A375 (cell line): ENCODE data around the genes PLVAP, COLGALT1, UNC13A, B3GNT3, INSL3, SLC5A5 and MAST3.

DNA sequence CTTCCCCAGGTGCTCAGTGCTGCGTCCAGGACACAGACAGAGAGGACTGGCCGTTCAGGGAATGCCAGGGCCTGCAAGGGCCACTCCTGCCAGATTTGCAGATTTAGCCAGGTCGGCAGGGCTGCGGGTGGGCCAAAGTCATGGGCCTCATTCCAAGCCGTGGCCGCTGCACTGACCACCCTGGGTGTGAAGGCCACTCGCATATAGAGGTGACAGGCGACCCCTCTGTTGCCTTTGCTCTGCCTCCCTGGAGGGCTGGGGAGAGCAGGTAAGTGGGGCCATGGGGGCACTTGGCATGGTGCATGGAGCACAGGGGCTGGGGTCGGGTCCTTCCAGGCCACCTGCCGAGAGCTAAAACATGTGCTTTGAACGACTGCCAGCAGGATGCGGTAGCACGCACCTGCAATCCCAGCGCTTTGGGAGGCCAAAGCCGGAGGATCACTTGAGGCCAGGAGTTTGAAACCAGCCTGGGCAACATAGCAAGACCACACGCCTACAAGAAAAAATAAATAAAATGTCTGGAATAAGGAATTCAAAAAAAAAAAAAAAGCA is 37.1 kb upstream of the USE1 start:
- RAMPAGE, long total RNA: no peak

DNA sequence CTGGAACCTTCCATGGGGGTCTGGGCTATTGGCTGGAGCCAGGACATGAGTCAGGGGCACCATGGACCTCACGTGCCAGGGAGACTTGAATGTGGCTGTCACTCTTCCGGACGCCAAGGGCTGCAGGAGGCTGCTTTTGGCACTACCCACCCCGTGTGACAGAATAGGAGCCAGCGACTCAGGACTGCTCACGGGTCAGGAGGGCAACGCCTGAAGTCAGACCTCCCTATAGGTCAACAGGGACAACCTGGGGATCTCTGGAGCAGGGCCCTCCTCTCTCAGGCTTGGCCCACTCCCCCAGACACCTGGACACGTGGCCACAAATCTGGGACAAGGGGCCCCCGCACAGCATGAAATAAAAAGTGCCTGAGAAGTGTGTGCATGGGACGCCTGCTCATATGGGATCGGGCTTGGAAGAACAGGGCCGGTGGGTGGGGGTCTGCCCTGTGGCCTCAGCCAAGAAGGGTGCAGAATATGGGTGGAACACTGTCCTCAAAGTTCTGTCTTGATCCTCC is 2.2 kb upstream of the USE1 start:
- RAMPAGE, long total RNA: no peak

GRCh38 chr19:17365589-17365996 is 11.5 kb downstream of the PLVAP start:
- RAMPAGE, long total RNA: no peak

- RAMPAGE, long total RNA: no peak
These were observed at the start of gene PLVAP for GRCh38 chr19:17376971-17377887. PLVAP (minus strand) TSS chr19:17377342.

- RAMPAGE, long total RNA: no peak
These were observed 3.4 kb downstream of the MVB12A start for GRCh38 chr19:17423180-17423764.

DNA sequence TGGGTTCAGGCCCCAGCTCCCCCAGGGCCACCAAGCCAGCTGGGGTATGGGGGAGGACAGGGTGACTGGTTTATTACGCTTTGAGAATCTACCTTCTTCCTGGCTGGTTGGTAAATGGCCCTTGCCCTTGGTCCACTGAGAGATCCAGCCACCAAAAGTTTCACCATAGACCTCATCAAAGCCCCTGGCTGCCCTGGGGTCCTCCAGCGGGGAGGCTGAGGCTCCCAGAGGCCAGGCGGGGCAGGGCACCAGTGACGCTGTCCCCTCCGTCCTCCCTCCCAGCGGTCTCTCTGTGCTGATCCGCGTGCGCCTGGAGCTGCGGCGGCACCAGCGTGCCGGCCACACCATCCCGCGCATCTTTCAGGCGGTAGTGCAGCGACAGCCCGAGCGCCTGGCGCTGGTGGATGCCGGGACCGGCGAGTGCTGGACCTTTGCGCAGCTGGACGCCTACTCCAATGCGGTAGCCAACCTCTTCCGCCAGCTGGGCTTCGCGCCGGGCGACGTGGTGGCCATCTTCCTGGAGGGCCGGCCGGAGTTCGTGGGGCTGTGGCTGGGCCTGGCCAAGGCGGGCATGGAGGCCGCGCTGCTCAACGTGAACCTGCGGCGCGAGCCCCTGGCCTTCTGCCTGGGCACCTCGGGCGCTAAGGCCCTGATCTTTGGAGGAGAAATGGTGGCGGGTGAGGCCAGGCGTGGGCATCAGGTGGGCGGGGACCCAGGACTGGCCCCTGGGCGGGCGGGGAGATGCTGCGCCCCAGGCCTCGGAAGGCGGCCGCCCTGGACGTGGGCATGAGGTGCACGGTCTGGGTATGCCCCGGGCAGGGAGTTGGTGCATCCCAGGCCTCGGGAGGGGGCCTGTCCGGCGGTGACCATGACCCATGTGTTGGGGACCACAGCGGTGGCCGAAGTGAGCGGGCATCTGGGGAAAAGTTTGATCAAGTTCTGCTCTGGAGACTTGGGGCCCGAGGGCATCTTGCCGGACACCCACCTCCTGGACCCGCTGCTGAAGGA is 16.3 kb downstream of the SLC27A1 start:
- RAMPAGE, long total RNA: no peak

- RAMPAGE, long total RNA: no peak
These were observed at the start of gene COLGALT1 for GRCh38 chr19:17555572-17556689. COLGALT1 (plus strand) TSS chr19:17555649.

DNA sequence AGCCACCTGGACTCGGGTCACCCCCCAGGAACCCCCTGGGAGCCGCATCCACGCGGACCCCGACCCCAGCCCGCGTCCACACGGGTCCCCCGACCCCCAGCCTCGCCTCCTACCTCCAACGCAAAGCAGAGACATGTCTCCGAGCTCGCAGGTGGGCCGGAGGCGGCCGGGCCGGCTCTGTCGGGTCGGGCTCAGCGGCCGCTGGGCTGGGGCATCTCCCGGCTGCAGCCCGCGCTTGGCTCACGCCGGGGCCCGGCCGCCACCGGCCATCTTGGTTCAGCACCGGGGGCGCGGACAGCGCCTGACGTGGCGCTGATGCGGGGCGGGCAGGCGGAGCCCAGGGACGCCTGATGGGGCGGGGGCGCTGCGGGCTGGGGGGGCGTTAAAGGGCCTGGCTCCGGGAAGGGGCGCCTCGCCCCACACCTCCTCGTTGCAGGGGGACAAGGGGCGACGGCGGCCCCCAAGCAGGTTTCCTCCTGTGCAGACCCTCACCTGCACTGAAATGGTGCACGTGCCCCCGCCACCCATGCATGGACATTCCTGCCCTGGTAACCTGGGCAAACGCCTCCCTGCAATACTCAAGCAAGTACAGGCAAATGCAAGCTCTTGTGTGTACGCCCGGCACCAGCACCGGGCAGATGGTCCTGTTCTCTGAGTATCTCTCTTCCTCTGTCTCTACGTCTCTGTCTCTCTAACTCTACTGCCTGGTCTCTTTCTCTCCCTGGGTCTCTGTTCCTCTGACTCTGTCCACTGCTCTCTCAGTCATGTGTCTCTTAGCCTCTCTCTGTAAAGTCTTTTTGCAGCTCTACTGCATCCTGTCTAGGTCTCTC is at the start of gene UNC13A:
TSS of gene UNC13A (minus strand) at position 290 of the 830 bp plus-strand sequence.
- RAMPAGE, long total RNA: no peak

GRCh38 chr19:17779160-17779333 is 15.9 kb upstream of the B3GNT3 start:
- RAMPAGE, long total RNA: no peak

DNA sequence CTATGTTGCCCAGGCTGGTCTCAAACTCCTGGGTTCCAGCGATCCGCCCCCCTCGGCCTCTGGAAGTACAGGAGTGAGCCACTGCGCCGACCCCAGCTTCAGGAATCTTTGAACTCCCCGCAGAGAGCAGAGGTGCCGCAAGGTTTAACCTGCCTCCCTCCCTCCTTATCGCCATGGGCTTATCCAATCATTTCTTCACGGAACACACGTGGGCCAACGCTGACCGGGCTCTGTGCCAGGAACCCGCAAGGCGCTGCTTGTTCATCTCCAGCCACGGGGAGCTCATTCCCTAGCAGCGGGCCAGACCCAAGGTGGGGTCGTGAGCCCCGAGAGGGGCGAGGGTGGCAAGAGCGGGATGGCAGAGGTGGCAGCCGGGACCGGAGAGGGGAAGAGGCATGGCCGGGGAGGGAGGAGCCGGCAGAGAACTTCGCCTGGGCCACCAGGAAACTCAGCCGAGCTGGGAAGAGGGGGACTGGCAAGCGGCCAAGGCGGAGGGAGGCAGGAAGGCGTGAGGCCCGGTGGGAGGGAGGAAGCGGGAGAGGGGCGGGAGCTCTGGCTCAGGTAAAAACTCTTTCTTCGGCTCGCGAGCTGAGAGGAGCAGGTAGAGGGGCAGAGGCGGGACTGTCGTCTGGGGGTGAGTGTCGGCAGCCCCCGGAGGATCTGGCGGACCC is at the start of gene B3GNT3:
TSS of gene B3GNT3 (plus strand) at position 566 of the 671 bp plus-strand sequence.
- RAMPAGE, long total RNA: no peak

DNA sequence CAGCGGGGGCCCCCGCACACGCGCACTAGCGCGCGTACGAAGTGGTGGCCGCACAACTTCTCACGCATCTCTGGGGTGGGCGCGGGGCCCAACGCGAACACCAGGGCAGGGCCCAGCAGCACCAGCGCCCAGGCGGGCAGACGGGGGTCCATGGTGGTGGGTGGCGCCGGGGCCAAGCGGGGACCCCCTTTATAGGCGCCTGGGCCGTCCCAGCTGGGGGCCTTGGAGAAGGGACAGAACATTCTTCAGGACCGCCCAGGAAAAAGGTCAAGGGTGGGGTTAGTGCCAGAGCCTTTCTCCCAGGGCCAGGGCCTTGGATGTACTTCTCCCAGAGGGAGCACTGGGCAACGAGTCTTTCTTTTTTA is at the start of gene INSL3:
TSS of gene INSL3 (minus strand) at position 165 of the 365 bp plus-strand sequence.
- RAMPAGE, long total RNA: no peak

DNA sequence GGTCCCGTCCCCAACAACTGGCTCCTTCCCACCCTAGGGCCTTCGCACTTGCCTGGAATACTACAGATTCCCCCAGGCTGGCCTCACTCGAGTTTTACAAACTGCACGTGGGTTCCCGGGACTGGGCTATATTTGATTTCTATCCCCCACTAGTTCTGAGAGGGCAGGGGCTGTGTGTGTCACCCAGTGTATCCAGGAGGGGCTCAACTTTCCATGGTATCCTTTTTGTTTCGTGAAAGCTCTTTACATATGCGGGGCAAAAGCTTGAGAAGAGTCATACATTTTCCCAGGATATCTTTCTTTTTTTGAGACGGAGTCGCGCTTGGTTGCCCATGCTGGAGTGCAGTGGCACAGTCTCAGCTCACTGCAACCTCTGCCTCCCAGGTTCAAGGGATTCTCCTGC is 4.8 kb downstream of the RPL18A start:
- RAMPAGE, long total RNA: no peak

- RAMPAGE, long total RNA: no peak
These were observed at the start of gene SLC5A5 for GRCh38 chr19:17871546-17872139. SLC5A5 (plus strand) TSS chr19:17871945.

DNA sequence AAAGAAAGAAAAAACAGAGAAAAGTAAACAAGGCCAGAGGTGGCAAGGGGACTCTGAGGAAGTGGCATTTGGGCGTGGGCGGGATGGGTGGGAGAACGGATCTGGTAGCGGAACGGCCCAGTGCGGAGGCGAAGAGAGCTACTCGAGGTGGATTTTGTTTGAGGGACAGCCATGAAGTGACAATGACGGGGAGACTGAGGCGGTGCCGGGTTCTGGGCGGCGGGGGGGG is 7.4 kb upstream of the ARRDC2 start:
- RAMPAGE, long total RNA: no peak

- RAMPAGE, long total RNA: no peak
These were observed 12.2 kb downstream of the ARRDC2 start for GRCh38 chr19:18020038-18020763.

GRCh38 chr19:18021026-18021948 is 13.3 kb downstream of the ARRDC2 start:
- RAMPAGE, long total RNA: no peak

GRCh38 chr19:18090971-18091660 is 4.4 kb upstream of the IL12RB1 start:
- RAMPAGE, long total RNA: no peak

DNA sequence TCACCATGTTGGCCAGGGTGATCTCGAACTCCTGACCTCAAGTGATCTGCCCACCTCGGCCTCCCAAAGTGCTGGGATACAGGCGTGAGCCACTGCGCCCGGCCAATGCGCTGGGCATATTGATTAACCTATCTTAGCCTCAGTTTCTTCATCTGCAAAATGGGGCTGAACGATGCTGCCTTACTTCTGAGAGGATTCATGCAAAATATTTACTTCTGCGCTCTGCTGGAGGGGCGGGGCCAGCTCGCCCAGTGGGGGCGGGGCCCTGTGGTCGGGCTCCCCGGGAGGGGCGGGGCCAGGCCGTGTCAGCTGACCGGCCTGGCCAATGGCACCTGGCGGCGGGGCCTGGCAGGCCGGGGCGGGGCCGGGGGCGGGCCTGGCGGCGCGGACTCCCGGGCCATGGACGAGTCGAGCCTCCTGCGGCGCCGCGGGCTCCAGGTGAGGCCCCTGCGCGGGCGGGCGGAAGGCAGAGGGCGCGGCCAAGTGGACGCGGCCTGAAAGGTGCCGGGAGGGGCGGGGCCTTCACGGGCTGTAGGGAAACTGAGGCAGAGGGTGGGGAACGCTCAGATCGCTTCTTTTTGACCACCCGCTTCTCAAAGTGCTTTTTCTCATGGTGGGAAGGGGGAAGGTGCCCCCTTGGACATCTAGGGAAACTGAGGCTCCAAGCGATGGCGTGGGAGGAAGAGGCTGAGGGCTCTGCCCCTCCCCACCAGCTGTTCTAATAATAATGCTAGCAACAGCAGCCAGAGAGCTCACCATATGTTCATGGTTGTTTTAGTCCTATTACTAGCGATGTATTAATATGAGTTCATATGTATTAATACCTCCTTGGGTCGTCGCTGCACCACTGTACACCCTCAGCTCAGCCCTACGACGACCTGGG is at the start of gene MAST3:
TSS of gene MAST3 (plus strand) at position 385 of the 883 bp plus-strand sequence.
- RAMPAGE, long total RNA: no peak

- RAMPAGE, long total RNA: no peak
These were observed 13.4 kb downstream of the MAST3 start for GRCh38 chr19:18110900-18111457.

DNA sequence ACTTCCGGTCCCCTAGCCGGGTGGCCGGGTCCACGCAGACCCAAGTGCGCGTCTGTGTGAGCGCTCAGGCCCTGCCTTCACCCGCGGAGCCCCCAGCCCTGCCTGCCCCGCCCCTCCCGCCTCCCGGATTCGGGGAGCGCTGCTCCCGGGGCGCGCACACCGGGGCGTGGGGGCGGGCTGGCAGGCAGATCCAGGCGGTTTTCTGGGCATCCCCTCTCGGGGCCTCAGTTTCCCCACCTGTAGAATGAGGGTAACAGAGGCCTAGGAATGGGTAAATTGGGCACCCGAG is 638 bp downstream of the PIK3R2 start:
- RAMPAGE, long total RNA: no peak